Measurements from ENCODE around the gene SLC10A2.

DNA sequence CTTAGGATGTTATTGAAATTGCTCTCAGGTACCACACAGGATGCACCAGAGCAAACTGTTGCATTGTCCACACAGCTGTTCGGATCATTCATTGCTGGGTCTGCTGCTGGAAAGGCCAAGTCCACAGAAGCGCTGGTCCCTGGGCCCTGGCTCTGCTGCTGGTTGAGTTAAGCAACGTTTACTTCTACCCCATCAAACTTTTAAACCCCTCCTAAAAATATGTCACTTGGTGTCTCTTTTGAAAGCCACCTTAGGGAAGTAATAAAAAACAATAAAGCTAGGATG lies at the start of gene SLC10A2:
TSS of gene SLC10A2 (minus strand) at position 260 of the 285 bp plus-strand sequence.
- PRO-cap = no peak

GRCh38 chr13:104822491-104822987 lies 643.3 kb upstream of the DAOA start:
- PRO-cap = no peak

DNA sequence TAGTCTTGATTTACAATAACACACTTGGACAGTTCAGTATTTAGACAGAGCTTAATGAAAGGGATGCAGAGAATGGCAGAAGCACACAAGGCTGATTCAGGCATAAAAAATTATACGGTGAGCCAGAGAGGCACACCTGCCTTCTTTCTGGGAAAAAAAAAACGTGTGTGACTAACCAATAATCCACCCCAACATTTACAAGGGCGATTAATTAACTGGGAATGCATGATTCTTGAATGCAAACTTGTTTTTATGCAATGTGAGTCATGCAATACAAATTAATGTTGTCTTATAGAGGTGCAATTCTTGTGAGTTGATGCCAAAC lies 348.3 kb downstream of the DAOA start:
- PRO-cap = no peak

DNA sequence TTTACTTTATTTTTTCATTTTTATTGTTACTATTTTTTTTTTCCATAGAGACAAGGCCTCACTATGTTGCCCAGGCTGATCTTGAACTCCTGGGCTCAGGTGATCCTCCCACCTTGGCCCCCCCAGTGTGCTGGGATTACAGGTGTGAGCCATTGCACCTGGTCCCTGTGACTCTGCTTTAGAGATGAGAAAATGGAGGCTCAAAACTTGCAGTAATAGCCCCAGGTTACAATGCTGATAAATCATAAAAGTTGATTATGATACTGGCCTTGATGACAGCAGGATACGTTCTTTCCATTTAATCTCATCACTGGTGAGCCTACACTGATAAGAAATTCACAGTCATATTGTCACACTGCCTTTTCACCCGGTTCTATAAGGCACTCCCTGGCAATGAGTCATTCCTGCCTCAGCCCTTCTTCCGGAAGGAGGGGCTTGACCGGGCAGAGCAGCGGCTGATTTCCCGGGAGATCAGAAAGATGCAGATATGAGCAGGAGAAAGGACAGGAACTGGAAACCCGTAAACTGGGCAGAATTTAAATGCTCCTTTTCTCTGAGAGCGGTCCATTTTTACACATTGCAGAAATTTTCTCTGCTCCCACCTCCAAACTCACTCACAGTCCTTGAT lies 453.2 kb downstream of the DAOA start:
- PRO-cap = bidirectional peak, plus-strand start at position 474 of the sequence, minus-strand start at position 375 of the sequence

GRCh38 chr13:106146609-106146889 lies 388.9 kb downstream of the EFNB2 start:
- PRO-cap = no peak

- PRO-cap = no peak
These were observed 378.9 kb downstream of the EFNB2 start for GRCh38 chr13:106156414-106157081.

DNA sequence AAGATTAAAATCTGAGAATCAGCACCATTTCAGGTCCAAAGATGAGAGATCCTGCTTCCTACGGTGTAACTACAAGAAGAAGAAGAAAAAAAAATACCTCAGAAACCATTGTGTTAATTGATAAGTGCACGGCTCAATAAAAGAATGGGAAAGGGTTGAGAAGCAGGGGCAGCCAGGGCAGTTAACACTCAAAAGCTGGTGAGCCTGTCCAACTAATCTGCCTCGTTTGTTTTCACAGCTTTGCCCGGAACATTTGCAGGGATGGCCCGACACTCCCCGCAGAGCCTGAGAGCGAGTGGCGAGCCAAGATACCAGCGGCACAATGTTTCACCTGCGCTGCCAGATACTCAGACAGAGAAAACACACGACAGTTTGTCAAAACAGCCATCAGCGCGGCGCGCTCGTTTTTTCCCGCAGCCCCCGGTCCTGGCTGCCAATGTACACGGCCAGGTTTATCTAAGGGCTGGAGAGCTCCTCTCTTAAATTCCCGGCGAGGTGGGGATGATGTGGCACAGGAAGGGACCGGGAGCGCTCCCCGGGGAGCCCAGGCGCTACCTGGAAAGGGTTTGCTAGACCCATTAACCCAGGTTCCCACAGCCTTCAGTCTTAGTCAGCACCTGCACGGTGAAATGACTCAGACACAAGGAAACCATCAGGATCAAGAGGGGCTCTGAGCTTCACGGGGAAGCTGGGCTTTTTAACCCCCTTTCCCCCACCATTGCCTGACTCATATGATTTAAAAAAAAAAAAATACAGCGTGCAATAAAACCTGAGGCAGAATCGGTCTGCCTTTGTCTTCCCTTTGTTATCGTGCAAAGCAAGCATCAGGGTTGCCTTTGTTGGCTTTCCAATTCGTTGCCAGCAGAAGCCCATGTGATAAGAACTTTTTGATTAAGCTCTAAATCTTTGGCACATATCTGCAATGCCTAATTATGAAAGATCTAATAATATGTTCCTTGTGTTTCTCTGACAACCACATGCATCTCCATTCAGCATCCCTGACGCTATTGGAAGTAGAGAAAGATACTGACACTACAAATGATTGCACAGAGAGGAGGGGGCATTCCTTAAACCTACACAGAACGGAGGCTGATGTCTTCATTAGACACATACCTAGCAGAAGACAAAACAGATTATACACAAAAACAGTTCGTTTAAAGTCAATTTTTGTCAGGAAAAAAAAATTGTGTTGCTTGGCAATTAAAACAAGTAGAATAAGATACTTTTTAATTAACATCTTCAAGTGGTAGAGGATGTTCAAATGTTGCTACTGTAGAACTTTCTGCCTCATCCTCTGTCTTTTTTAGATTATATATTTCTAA lies 186.1 kb downstream of the EFNB2 start:
- PRO-cap = no peak

GRCh38 chr13:106477198-106477608 lies 58.3 kb downstream of the EFNB2 start:
- PRO-cap = no peak

GRCh38 chr13:106530262-106531144 lies 5.0 kb downstream of the EFNB2 start:
- PRO-cap = no peak

- PRO-cap = no peak
These were observed 9.1 kb downstream of the ARGLU1 start for GRCh38 chr13:106558884-106559257.

DNA sequence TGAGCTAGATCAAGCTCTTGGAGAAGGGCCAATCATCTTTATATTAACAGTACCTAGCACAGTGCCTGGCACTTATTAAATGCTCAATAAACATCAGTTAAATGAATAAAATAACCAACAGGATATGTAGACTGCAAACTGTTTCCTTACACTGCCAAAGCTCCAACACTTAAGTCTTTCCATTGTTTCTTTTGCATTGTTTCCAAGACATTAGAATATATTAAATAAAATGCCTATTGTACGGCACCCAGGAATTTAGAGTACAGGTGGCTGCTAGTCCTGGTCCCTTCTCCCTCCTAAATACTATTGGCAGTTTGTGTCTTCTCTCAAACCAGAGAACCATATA lies 2.5 kb downstream of the ARGLU1 start:
- PRO-cap = no peak

DNA sequence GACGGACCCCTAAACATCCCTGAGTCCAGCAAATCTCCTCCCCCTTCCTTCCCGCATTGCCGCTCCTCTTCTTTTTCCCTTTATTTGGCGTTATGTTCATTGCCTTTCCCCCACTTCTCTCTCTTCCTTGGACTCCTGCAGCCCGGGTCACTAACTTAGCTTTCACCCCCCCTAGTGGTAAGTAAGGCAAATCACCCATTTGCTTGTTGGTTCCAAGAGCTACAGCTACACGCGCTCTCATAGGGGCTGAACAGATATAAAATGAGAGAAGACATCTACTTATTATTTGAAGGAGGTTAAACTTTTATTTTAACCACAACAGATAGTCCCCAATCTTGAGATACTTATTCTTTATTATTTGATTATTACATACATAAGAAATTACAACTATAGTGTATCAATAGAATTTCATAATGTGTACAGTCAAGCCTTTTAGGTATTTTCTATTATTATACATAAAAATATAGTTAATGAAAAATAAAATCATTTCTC lies 52.1 kb upstream of the ARGLU1 start:
- PRO-cap = no peak

- PRO-cap = no peak
These were observed 465.5 kb downstream of the NALF1 start for GRCh38 chr13:107401721-107402304.

DNA sequence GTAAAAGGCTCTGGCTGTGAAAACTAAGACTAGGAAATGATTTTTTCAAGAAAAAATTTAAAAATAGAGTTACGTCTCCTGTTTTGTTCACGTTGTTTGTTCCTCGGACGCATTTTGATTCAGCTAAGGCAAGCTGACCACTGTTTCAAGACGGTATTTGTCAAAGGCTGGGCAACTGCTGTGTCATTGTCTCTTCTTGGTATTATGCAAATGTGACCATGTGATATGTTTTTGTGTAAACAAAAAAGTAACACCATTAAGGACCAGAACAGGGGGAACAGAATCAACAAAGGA lies 286.3 kb downstream of the NALF1 start:
- PRO-cap = no peak

GRCh38 chr13:107678262-107678935 lies 188.9 kb downstream of the NALF1 start:
- PRO-cap = no peak

DNA sequence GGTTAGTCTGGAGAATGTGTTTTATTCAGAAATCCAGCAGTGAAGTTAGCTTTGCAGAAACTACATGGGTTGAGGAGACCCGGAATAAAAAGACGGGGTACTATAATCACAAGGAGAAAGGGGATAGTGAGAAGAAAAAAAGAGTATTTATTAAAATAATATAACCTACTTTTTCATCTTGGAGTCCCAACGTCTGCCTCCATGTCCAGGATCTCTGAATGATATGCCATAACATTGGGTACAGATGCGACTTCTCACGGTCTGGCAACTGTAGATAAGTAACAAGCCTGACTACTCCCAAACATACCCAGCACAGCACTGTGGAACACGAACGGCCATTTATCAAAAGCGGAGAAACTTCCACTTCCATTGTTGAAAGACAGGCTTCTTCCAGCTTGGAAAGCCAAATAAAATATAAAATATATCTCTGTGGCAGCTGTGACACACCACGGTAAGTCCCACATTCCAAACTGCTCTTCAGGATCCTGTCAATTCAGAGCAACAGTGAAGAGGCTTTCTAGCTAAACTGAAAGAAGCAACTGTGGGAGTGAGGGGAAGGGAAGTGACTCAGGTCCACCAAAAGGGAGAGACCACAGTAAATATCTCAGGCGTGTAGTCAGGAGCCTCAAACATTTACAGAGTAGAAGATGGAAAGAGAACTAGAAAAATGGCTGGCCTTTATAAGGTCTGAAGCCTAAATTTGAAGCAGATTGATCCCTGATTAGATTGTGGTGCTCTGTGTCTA lies 16.3 kb upstream of the NALF1 start:
- PRO-cap = no peak

- PRO-cap = no peak
These were observed 133.4 kb downstream of the TNFSF13B start for GRCh38 chr13:108402918-108403403.

DNA sequence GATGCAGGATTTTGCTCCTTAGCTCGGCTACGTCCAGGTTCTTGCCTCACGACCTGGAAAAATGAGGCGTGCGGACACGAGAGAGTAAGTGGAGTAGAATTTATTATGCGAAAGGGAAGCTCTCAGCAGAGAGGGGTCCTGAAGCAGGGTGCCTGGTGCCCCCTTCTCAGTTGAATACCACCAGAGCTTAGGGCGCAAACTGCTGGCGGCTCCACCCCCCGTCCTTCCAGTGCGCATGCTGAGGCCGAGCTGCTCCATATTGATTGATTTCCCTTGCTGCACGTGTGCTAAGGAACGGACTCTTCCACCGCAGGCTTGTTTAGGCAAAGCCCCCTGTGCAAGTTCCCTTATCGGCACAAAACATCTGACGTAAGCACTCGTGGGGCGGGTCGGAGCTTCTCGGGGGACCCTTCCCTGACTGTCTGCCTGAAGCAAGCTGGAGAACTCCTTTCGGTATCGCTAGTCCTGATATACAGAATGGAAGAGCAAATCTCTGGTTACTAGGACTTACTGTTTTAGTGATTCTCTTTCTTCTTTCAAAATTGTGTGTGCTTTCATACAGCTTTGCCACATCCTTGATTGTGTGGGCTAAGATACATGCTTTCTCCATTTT lies 257.1 kb downstream of the MYO16 start:
- PRO-cap = no peak

DNA sequence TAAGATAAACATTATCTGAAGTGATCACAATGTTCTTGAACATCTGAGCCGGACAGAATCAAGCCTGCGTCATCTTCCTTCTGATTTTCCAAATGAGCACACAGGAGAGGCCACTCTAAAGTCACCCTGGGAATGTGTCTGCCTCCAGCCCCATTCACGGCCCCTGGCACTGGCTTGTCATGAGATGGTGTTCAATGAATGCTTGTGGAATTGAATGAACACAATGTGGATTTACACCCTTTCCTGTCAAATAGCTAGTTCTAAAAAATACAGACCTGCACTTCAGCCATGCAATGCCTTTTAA lies 511.9 kb downstream of the IRS2 start:
- PRO-cap = no peak

DNA sequence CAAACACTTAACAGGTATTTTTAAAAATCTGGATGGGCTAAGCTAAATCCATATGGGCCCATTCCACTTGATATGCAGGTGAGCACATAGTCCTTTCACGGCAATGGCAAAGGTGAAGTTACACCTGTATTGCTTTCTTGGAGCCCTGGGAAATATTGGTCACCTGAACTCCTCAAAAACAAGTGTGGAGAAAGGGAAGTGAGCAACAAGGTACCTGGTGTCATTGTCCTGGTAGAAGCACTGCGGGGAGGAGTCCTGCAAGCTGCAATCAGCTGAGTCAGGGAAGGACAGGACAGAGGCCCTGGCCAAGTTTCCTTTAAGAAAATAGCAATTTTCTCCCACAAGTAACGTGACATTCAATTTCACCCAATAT lies 389.2 kb downstream of the IRS2 start:
- PRO-cap = no peak